Mammary epithelial cell (primary cell): ENCODE results near the genes NXNL2 and SEMA4D.

DNA sequence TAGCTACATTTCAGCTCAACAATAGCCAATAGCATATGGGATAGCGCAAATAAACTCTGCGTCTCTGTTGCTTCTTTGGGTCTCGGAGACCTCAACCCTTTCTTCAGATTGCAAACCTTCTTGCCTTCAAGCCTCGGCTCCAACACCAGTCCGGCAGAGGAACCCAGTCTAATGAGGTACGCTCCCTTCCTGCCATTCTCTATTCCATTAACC lies 634 bp upstream of the DAPK1 start:
- CAGE, long polyA plus RNA, result no peak
- RRBS, result no CpG with 5 or more reads among the region's 6 CpGs

- CAGE, long polyA plus RNA, result no peak
- RRBS, result no CpG with 5 or more reads among the region's 3 CpGs
Observed at GRCh38 chr9:87601230-87601815, 103.7 kb downstream of the DAPK1 start.

GRCh38 chr9:87613578-87614058 lies 112.3 kb upstream of the CTSL start:
- CAGE, long polyA plus RNA, result no peak
- RRBS, result no CpG with 5 or more reads among the region's 8 CpGs

DNA sequence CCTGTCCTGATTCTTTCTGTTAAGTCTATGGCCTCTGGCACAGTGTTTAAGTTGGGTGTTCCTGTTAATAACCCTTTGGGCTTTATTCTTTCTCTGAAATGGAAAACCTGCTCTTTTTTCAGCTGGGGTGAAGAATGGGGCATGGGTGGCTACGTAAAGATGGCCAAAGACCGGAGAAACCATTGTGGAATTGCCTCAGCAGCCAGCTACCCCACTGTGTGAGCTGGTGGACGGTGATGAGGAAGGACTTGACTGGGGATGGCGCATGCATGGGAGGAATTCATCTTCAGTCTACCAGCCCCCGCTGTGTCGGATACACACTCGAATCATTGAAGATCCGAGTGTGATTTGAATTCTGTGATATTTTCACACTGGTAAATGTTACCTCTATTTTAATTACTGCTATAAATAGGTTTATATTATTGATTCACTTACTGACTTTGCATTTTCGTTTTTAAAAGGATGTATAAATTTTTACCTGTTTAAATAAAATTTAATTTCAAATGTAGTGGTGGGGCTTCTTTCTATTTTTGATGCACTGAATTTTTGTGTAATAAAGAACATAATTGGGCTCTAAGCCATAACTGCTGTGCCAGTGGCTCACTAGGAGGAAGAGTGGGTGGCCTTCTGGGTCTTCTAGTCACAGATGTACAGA lies 5.1 kb downstream of the CTSL start:
- CAGE, long polyA plus RNA, result no peak
- RRBS, result no CpG with 5 or more reads among the region's 9 CpGs

DNA sequence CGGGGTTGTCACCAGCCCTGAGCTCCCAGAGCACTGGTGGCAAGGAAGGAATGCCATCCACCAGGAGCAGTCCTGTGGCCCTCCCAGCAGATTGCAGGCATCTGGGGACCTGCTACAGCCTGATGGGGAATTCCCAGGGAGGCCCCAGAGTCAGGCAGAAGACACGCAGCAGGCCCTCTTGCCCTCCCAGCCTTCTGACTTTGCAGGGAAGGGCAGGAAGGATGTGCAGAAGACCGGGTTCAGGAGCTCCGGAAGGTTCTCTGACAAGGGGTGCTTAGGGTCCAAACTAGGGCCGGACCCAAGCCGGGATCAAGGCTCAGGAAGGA lies 3.6 kb downstream of the SPATA31E1 start:
- CAGE, long polyA plus RNA, result no peak
- RRBS, result 91% methylated on average over 2 of the region's 6 CpGs

DNA sequence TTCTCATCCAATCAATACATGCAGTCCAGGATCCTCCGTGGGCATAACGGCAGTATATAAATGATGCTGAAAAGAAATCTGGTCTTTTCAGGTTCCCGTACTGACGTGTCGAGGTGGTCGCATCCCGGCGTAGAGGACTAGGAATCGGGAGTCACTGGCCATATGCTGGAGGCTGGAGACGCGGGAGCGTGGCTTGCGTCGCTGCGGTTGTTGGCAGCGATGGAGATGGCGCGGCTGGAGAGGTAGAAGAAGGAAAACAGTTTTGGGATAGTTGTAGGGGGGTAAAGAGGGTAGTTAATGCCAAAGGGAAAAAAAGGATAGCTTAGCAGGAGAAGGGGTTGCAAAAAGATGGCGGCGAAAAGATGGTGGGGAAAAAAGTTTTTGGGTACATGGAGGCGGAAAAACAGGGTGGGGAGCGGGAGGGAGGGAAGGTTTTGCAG lies 16.5 kb upstream of the ENSG00000283205 start:
- CAGE, long polyA plus RNA, result no peak
- RRBS, result no CpG with 5 or more reads among the region's 22 CpGs

DNA sequence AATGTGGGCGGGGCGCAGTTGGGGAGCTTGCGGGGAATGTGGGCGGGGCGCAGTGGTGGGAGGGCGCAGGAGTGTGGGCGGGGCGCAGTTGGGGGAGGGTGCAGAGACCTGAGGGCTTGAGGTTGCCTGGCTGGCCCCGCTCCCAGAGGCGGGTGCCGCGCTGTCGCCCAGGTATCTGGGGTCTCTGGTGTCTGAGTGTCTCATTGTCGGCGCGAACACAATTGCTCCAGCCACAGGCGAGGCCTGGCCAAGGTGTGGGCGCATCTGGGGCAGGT lies at the start of gene NXNL2:
Gene NXNL2 (plus strand): TSS at position 145 of the 275 bp plus-strand sequence.
- CAGE, long polyA plus RNA, result no peak
- RRBS, result no CpG with 5 or more reads among the region's 18 CpGs

GRCh38 chr9:88995672-88996335 lies 4.5 kb downstream of the S1PR3 start:
- CAGE, long polyA plus RNA, result no peak
- RRBS, result no CpG with 5 or more reads among the region's 14 CpGs

GRCh38 chr9:89036221-89036634 lies 45.0 kb downstream of the S1PR3 start:
- CAGE, long polyA plus RNA, result no peak
- RRBS, result no CpG with 5 or more reads among the region's 8 CpGs

GRCh38 chr9:89322371-89322969 lies 4.2 kb downstream of the SECISBP2 start:
- CAGE, long polyA plus RNA, result no peak
- RRBS, result no CpG with 5 or more reads among the region's 4 CpGs

DNA sequence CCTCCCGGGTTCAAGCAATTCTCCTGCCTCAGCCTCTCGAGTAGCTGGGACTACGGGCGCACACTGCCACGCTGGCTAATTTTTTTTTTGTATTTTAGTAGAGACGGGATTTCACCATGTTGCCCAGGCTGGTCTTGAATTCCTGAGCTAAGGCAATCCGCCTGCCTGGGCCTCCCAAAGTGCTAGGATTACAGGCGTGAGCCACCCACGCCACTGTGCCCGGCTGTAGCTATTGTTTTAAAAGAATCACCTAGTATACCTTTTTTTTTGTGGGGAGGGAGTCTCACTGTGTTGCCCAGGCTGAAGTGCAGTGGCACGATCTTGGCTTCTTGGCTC lies 10.9 kb downstream of the SECISBP2 start:
- CAGE, long polyA plus RNA, result no peak
- RRBS, result no CpG with 5 or more reads among the region's 11 CpGs

DNA sequence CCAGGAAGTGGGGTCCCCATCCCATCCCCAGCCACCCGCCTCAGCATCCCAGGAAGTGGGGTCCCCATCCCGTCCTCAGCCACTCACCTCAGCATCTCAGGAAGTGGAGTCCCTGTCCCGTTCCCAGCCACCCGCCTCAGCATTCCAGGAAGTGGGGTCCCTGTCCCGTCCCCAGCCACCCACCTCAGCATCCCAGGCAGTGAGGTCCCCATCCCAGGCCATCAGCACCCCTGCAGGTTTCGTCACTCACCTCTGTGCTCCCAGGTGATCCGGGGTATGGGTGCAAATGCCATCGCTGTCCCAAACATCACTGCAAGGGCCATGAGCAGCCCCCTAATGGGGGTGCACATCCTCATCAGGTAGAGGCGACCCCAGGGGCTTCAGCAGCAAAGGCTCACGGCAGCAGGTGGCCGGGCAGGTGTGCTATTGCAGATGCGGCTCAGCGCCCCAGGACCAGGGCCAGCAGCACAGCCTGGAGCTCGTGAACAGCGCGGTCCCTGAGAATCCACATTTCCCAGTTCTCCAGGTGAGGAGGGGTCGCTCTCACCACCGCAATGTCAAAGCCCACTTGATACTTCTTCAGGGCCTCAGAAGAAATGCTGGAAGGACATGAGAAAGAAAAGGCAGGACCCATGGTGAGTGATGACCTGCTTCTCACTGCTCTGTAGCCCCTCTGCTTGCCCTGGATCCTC lies 86.9 kb downstream of the SECISBP2 start:
- CAGE, long polyA plus RNA, result no peak
- RRBS, result no CpG with 5 or more reads among the region's 18 CpGs

GRCh38 chr9:89427097-89427637 lies 70.7 kb downstream of the SEMA4D start:
- CAGE, long polyA plus RNA, result no peak
- RRBS, result 100% methylated on average over 1 of the region's 7 CpGs

GRCh38 chr9:89444179-89444676 lies 53.7 kb downstream of the SEMA4D start:
- CAGE, long polyA plus RNA, result no peak
- RRBS, result no CpG with 5 or more reads among the region's 9 CpGs

GRCh38 chr9:89468890-89469585 lies 28.9 kb downstream of the SEMA4D start:
- CAGE, long polyA plus RNA, result no peak
- RRBS, result no CpG with 5 or more reads among the region's 1 CpG

DNA sequence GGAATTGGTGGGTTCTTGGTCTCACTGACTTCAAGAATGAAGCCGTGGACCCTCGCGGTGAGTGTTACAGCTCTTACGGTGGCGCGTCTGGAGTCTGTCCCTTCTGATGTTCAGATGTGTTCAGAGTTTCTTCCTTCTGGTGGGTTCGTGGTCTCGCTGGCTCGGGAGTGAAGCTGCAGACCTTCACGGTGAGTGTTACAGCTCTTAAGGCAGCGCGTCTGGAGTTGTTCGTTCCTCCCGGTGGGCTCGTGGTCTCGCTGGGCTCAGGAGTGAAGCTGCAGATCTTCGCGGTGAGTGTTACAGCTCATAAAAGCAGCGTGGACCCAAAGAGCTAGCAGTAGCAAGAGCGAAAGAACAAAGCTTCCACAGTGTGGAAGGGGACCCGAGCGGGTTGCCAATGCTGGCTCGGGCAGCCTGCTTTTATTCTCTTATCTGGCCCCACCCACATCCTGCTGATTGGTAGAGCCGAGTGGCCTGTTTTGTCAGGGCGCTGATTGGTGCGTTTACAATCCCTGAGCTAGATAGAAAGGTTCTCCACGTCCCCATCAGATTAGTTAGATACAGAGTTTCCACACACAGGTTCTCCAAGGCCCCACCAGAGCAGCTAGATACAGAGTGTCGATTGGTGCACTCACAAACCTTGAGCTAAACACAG lies 18.3 kb downstream of the SEMA4D start:
- CAGE, long polyA plus RNA, result no peak
- RRBS, result no CpG with 5 or more reads among the region's 28 CpGs

DNA sequence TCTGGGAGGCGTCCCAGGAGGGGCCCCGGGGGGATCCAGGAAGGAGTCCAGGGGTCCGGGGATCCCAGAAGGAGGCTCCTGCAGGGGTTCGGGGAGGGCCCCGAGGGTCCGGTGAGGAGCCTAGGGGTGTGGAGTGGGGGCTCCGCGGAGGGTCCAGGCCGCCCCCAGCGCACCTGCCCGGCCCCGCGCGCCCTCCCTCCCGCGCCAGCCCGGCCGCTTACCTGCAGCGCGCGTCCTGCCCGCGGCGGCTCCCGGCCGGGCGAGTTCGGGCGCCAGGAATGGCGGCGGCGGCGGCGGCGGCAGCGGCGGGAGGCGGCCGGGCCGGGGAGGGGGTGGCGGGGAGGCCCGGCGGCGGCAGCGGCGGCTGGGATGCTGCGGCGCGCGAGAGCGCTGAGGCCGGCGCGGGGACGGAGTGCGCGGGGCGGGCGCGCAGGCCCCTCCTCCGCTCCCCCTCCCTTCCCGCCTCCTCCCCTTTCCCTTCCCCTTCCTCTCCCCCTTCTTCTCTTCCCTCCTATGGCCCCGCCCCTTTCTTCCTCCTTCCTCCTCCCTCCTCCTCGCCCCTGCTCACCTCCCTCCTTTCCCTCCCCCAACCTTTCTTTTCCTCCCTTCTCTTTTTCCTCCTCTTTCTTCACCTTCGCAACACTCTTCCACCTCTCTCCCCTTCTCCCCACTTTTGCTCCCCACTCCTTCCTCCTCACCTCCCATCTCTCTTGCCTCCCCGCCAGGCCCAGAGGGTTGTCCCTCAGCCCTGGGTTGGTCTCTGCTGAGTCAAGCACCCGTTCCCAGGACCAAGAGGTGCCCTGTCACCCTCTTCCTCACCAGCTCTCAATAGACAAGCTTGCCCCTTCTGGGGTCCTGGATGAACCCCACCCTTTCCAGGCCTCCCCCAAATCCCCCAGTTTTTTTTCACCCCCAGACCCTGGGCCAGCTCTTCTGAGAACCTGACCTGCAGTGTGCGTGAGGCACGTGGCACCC lies at the start of gene SEMA4D:
Gene SEMA4D (minus strand): TSS at position 416 of the 975 bp plus-strand sequence.
- CAGE, long polyA plus RNA, result no peak
- RRBS, result 2% methylated on average over 27 of the region's 69 CpGs

DNA sequence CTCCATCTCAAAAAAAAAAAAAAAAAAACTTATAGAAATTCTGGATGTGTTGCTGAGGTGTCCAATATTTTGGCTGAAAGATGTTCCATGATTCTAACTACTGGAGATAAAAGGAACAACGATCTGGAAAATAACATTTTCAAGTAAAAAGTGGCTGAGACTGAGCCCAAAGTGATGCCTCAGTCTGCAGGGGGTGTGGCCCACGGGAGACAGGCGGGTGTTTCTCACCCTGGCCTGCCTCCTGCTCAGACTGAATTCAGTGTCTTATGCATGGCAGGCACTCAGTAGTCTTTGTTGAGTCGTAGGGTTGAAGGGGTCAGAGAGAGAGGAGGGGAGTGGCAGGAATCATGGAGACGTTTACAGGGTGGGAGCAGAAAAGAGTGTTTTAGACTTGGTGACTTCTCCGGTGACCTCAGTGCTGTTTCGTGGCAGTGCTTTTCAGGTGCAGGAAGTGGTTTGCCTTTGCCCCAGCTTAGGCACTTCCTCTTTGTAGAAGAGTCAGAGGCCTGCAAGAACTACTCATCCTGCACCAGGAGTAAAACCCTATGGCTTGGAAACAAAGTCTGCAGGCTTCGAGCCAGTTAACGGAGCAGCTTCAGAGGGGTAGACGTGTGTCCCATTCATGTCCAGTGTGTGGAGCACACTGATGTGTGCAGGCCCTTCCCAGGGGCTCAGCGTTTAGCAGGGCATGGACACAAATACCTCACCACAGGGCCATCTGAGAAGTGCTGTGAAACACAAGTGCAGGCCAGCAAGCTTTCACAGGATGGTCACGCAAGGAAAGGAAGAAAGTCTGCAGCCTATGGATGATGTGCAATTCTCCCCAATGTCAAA lies 24.4 kb upstream of the SEMA4D start:
- CAGE, long polyA plus RNA, result no peak
- RRBS, result no CpG with 5 or more reads among the region's 12 CpGs

DNA sequence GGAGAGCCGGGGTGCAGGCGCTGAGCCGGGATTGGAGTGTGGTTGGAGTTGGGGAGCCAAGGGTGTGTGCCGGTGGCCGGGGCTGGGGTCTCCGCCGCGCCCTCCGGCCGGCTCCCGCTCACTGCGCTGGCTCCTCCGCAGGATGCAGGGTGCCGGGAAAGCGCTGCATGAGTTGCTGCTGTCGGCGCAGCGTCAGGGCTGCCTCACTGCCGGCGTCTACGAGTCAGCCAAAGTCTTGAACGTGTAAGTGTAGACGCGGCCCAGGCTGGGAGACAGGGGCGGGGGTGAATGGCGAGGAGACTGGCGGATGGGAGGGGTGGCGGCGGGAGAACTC lies 446 bp downstream of the GADD45G start:
- CAGE, long polyA plus RNA, result no peak
- RRBS, result 19% methylated on average over 10 of the region's 29 CpGs

GRCh38 chr9:89608206-89608723 lies 3.5 kb downstream of the GADD45G start:
- CAGE, long polyA plus RNA, result no peak
- RRBS, result no CpG with 5 or more reads among the region's 7 CpGs